ENCODE results near the genes RAB17, LRRFIP1 and SCLY.

DNA sequence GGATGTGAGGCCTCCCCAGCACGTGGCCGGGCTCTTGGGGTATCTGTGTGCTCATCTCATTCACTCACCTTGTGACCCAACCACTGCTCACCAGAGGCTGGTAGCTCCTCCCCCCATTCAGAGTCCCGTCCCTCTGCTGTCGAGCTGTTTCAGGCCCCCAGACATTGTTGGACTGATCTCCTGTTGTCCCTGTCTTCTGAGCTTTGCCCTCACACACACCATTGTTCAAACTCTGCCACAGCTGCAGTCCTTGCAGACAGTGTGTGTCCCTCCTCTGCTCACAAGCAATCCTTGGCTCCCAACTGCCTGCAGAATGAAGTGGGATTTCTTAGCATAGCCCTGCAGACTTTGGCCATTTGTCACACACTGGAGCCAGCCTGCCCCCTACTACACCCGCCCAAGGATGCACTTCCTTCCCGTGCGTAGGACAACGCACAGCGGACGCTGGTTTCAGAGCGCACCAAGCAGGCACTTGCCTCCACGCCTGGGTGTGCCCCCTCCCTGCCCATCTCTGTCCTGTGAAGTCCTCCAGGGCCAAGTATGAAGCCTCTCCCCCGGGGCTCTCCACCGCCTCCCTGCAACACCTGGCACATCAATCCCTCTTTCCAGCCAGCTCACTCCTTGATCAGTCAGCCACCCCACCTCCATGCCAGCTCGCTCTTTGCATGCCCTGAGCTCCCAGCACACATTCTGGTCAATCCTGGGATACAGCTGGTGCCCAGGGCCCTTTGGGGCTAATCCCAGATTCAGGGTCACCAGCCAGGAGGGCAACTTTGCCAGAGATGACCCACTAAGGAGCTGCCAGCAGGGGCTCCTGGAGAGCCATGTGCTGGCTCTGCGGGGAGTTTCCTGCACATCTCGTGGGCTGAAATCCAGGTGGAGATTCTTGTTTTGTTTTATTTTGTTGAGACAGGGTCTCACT is 16.5 kb upstream of the PRLH start:
- PRO-cap: no peak

GRCh38 chr2:237589980-237590895 is at the start of gene RAB17:
Gene RAB17 (minus strand): TSS chr2:237590734.
- PRO-cap: no peak

DNA sequence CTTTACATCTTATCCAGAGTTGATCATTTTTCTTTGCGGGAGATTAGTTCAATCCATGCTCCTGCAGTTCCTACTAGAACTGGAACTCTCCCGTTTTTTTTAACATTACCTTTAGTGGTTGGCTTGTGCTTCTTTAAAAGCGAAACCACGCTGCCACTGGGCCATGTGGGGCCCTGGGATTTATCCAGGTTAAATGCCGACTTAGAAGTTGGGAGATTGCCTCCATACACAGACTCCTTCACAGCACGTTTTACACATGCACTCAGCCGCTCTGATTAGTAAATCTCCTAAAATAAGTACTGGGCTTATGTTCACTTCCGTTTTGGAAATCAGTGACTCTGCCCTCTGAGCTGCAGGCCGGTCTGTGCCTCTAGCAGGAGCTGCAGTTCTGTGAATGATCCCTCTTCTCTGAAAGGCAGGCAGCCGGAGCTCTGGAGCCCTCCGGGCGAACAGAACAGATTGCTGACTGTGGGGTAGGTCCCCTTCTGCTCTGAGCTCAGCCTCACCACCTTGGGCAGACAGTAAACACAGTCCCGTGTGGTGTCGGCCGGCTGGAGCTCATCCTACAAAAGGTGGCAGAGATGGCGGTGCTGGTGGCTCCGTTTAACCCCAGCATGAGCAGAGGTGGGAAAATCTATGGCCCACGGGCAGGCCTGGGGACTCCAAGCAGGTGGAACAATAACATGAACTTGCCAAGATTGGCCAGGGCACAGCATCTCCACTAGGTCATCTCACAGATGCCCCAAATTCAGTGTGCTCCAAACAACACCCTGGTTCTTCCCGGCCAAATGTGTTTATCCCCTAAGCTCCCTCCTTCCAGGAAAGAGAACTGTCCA is 9.8 kb upstream of the RAB17 start:
- PRO-cap: no peak

DNA sequence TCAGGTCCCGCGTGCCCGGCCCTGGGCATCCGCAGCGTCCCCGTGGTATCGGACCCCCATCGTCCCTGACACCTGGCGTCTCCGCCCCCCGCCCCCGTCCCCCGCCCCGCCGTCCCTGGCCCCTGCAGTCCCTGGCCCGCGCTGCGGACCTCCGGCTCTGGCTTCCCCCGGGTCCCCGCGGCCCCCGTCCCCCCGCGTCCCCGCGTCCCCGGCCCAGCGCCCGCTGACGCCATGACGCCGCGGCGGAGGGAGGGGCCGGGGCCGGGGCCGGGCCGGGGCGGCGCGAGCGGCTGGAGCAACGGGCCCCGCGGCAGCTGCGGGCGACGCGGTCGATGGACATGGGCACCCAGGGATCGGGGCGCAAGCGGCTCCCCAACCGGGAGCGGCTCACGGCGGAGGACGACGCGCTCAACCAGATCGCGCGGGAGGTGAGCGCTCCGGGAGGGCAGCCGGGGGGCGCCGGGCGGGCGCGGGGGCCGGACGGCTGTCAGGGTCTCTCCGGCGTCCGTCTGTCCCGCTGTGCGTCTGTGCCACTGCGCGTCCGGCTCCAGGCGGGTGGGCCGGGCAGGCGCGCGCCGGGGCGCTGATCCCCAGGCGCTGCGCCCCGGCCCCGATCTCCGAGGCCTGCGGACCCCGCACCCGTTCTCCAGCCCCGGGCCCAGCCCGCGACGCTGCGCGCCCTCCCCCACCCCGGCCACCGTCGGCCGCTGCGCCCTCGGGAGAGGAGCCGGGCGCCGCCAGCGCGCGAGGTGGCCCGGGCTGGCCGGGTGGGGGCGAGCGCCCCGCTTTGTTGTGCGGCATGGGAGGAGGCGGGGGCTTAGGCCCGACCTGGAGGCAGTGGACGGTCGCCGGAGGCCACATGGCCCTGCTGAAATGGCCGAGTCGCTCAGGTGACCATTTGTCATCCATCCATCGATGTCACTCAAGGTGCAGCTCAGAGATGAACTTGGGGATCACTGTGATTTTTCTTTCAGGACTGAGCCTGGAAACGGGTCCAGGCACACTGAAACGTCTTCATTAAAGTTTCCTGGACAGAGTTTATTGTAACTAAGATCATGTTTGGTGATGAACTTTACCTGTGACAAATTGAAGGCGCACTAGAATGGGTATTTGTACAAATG is at the start of gene LRRFIP1:
Gene LRRFIP1, plus strand, starts transcription at position 275 of the 1,121 bp plus-strand sequence.
- PRO-cap: bidirectional peak, plus-strand start at position 283 of the sequence, minus-strand start at position 159 of the sequence

- PRO-cap: no peak
Observed at GRCh38 chr2:237656744-237657126, 29.3 kb downstream of the LRRFIP1 start.

- PRO-cap: bidirectional peak, plus-strand start at chr2:237670958, minus-strand start at chr2:237670780
Observed at GRCh38 chr2:237670431-237671208, 43.2 kb downstream of the LRRFIP1 start.

DNA sequence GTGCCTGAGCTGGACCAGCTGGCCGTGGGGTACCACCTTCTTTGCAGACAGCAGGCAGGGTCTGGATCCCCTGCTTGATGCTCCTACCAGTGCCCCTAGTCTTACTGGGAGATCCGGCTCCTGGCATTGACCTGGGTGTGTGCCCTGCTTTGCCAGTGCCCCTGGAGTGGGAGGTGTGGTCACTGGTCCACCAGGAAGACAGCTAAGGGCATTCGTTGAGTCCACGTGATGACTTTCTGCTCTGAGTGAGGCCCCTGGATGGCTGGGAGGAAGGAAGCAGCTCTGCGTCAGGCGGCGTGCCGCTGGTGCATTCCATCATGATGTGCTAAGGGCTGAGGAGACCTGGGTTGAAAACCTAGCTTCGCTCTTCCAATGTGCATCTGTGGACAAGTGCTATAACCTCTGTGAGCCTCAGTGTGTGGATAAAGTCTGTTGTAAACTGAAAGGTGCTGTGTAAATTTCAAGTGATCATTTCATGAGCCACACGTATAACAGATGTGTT is 59.5 kb downstream of the LRRFIP1 start:
- PRO-cap: no peak

- PRO-cap: no peak
Observed at GRCh38 chr2:237732085-237732597, 66.4 kb upstream of the RBM44 start.

DNA sequence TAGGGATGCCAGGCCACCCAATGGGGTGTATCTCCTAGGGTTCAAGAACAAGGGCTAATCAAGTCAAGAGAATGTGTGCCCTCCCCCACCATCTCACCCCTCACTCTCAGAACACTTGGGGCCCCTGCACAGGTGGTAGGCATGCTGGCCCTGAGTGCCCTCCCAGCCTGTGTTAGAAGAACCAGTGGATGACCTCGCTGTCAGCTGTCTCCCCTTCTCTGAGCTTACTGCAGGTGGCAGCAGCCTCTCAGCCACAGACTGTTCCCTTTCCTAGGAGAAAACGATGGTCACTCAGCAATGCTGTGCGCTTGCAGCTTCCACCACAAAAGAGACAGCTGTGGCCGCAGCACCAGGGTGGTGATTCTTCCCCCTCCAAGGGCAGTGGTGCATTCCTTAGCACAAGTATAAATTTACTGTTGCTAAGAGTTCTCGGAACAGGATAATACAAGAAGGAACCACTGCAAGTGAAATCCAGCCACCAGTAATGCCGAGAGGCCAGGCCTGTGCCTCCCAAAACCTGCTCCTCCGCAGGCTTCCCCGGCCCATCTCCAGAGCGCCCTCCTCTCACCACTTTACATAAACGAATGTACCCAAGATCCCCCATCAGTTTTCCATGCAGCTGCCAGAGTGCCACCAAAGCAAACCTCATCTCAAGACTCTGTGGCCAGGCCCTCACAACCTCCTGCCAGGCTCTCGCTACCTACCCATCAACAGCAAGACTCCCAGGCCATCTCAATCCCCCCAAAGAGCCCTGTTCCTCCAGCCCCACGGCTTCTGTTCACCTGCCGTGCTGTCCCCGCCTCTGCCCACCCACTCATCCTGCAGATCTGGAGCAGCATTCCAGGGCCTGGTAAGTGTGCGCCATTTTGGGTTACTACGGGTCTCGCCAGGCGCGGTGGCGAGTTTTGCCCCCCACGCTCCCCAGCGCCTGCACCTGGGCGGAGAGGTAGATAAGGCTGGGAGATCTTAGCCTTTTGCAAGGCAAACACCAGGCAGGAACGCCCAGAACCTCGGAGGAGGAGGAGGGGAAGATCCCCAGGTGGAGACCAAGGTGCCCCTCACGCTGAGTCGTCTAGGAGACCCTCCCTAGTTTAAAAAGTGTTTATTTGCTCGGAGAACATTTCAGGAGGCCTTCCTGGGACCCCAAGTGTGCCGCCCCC is 765 bp upstream of the RAMP1 start:
- PRO-cap: no peak

- PRO-cap: no peak
Observed at GRCh38 chr2:237860624-237860834, 1.1 kb downstream of the RAMP1 start.

- PRO-cap: no peak
Observed at GRCh38 chr2:237863599-237864017, 4.2 kb downstream of the RAMP1 start.

GRCh38 chr2:237868592-237869171 is 9.3 kb downstream of the RAMP1 start:
- PRO-cap: no peak

DNA sequence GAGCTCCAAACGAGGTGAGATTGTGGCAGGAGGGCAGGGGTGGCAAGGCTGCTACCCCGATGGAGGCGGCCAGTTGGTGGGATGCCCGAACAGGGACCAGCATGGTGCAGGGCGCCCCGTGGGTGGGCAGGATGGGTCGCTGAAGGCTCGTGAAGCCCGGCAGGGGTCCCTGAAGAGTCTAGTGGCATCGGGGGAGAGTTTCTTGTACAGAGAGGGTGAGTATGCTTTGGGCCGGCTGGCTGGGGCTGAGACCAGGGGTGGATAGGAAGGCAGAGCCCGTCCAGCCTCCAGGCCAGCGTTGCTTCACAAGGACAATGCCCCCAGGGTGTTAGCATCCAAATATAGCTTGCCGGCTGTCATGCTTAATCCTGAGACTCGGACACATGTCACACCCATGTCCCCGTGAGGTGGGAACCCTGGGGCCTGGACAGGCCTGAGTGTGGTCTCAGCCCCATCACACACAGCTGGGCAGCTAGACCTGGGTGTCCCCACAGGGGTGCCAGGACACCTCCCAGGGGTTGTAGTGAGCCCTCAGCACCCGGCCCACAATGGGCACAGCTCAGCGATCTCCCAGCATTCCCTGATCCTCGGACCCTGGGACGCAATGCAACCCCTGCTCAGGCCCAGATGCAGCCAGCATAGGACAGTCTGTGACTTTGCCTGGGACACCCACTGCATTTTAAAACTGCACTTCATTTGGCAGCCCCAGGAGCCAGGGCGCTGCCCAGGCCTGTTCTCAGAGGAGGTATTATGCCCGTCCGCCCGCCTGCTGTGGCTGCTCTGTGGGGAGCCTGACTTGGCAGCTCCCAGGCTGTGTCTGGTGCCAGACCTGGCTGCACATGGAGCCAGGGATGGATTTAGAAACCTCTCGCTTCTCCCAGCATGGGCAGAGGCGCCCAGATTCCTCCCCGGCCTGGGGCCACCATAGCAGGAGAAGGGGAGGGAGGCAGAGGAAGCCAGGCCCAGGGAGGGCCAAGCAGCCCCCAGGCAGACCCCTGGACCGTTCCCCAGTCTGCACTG is 36.4 kb downstream of the RAMP1 start:
- PRO-cap: no peak

DNA sequence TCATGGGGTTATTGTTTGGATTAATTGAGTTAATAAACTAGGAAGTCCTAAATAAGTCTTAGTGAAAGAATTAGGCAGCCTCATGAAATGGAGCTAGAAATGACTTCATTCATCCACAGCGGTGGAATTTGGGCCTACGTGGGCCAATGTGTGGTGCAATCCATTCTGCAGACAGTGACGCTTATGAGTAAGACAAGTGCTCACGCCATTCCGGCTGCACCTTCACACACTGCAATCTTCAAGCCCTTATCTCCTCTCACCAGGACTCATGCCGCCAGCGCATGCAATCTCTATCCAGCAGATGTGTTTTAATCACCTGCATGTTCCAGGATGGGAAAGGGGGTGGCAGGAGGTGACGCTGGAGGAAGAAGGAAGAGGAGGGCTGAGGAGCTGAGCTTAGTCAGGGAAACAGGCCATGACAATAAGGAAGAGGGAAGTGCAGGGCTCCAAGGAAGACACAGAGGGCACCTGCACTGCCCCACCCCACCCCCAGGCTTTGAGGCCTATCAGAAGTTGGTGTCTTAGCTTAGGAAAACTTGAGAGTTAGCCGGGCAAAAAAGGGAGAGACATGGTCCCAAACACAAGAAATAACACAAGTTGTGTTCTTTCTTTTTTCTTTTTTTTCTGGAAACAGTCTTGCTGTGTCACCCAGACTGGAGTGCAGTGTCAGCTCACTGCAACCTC is 1.8 kb upstream of the UBE2F start:
- PRO-cap: no peak

GRCh38 chr2:237968331-237969178 is 1.7 kb downstream of the UBE2F start:
- PRO-cap: bidirectional peak, plus-strand start at chr2:237968875, minus-strand start at chr2:237968661

DNA sequence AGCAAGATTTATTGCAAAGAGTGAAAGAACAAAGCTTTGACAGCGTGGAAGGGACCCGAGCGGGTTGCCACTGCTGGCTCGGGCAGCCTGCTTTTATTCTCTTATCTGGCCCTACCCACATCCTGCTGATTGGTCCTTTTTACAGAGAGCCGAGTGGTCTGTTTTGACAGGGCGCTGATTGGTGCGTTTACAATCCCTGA is 3.4 kb upstream of the SCLY start:
- PRO-cap: no peak

- PRO-cap: bidirectional peak, plus-strand start at chr2:238061043, minus-strand start at chr2:238060743
Observed at GRCh38 chr2:238060931-238061521, at the start of gene SCLY. Gene SCLY (plus strand): TSS chr2:238061001.

- PRO-cap: no peak
Observed at GRCh38 chr2:238098259-238098799, 1.8 kb upstream of the ESPNL start.

DNA sequence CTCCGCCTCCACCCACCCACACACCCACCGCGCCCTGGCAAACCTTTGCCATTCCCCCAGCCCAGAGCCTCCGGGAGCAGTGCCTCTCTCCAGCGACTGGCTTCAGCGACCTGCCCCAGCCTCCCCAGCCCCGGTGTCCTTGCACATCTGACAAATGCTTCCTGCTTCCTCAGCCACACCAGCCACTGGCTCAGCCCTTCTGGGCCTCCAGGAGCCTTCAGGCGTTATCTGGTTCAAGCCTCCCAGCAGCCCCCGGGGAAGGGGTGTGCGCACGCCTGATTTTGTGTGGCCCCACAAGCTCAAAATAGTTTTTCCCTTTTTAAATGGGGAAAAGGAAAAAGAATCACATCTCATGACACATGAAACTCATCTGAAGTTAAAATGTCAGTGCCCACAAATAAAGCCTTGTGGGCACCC is 14.3 kb downstream of the ESPNL start:
- PRO-cap: no peak

DNA sequence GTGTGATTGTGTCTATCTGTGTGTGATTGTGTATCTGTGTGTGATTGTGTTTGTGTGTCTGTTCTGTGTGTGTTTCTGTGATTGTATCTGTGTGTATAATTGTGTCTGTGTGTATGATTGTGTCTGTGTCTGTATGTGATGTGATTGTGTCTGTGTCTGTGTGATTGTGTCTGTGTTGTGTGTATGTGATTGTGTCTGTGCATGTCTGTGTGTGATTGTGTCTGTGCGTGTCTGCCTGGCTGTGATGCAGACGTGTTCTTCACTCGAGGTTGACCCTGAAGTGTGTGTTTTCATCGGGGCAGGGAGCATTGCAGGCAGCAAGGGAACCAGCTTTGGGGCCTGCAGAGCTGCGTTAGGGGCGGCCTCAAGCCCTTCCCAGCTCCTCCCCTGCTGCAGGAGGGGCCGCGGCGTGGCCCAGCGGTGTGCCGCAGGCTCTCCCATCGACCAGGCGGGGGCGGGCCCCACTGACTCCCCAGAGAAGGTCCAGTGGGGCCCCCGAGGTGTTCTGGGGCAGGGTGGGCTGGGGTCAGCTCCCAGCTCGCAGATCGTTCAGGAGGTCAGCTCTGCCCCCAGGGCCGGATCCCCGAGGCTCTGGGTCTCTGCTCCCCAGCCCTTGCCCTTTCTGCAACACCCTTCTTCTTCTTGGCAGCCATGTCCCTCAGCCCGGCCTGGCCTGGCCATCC is 11.4 kb upstream of the KLHL30 start:
- PRO-cap: no peak